M059J (cell line): ENCODE results near the genes EDN3, PHACTR3, FAM217B and CDH4.

GRCh38 chr20:58905207-58905630 is 14.0 kb downstream of the GNAS start:
- RAMPAGE, long total RNA = no peak

DNA sequence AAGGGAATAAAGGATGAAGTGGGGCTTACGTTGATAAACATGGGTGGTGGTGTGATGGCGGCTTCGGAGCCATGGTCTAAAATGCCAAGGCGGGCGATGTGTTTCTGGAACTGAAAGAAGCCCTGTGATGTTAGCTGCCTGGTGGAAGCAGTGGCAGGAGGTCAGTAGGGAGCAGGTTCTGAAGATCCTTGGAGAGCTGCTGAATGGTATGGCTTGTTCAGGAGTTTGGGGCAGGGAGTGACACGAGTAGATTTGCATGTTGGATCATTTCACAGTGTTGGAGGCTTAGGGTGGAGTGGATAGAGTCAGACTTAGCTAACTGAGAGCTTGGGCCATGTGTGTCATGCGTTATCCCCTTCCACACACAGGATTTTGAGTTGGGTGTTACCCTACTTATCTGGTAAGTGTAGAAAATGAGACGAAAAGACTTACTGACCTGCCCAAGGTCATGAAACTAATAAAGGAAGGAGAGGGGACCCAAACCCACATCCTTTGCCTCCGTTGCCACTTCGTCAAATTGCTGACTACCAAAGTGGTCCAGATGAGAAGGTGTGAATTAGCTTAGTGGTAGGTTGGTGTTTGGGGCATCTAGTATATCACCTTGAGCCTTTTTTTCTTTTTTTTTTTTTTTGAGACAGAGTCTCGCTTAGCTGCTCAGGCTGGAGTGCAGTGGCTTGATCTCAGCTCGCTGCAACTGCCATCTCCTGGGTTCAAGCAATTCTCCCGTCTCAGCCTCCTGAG is 1.6 kb downstream of the NELFCD start:
- RAMPAGE, long total RNA = no peak

DNA sequence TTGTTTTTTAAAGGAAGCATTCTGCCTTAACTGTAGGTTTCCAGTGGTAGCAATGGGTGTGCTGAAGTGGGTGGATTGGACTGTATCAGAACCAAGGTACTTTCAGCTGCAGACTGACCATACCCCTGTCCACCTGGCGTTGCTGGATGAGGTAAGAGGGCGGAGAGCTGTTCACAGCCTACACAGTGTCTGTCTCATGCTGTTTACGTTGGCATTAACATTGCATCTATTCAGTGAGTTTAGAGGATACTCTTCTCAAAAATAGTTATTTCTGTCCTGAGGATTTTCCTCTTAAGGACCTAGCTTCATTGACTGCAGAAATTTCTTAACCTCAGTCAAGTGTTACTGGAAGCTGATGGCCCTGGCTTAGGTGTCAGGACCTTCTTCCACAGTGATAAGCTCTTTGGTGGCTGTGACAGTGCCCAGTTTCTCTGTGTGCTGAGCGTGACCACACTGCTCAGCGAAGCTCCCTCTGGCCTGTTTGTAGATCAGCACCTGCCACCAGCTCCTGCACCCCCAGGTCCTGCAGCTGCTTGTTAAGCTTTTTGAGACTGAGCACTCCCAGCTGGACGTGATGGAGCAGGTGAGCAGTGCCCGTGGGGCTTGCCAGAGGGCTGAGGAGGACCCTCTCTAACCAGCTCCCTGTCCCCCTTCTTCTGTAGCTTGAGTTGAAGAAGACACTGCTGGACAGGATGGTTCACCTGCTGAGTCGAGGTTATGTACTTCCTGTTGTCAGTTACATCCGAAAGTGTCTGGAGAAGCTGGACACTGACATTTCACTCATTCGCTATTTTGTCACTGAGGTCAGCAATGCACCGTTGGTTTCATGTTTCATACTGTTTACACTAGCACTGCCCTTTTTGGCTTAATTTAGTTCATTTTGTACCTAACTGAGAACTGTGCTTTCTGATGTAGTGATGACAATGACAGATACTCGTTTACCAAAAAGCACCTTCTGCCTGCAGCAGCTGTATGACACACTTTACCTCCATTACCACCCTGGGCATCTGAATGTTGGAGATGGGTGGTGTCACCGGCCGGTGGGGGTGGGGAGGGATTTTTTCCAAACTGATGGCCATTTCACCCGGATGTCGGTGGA is 12.3 kb downstream of the NELFCD start:
- RAMPAGE, long total RNA = no peak

DNA sequence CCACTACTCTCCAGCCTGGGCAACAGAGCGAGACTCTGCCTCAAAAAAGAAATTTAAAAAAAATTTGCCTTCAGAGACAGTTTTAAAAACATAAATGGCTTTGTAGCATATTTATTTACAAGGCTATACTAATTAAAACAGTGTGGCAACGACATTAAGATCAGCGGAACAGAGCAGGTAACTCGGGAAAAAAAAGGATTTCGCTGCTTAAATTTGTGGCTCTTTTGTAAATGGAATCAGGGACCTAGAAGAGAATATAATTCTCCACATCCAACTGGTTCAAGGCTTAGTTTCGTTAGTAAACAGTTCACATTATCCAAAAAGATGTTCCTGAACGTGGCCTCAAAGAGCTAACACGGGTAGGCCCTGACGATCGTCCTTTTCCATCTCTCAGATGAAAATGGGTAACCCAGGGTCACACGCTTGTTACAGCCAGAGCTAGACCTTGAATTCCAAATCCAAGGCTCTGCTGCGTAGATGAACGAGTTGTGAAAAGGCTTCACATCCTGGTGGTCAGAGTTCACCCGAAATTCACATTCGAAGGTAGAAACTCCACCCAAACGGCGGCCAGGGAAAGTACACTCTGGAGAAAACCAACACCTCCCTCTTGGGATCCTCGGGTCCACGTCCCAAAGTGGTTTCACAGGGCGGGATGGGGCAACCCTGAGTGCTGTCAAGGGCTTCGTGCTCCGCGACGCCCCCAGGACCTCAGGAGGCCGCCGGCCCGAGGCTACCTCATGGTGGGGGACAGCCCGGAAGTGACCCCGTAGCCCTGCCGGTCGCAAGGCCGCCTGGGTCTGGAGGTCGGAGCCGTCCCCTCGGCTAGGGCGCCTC is 676 bp downstream of the PRELID3B start:
- RAMPAGE, long total RNA = no peak

DNA sequence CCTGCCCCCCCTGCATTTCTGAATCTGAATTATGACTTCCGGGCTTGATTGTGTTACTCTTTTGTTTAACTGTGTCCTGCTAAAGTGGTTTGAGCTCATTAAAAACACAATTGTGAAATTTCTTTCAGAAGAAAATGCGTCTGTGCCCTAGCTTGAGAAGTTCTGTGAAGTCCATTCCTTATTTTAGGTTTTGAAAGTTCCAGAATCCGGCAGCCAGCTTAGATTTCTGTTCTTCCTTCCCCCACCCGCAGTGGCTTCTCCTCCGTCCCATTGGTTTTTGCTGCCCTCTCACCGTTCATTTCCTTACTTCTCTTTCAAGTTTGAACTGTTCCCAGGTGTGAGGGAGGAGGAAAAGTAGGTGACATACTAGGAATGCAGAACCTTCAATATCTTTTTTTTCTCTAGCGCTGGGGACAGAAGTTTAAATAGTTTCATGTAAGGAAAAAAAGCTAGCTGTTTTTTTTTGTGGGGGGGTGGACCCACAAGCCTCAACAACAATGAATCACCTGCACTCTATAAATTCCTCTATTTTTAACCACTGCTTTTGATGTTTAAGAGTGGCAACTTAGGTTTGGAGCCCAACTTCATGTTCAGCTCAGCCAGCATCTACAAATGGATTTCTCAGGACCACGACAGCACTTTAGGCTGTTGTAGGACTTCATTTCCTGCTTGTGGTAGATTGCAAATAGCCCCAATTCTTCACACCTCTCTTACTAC is 7.2 kb upstream of the EDN3 start:
- RAMPAGE, long total RNA = no peak

DNA sequence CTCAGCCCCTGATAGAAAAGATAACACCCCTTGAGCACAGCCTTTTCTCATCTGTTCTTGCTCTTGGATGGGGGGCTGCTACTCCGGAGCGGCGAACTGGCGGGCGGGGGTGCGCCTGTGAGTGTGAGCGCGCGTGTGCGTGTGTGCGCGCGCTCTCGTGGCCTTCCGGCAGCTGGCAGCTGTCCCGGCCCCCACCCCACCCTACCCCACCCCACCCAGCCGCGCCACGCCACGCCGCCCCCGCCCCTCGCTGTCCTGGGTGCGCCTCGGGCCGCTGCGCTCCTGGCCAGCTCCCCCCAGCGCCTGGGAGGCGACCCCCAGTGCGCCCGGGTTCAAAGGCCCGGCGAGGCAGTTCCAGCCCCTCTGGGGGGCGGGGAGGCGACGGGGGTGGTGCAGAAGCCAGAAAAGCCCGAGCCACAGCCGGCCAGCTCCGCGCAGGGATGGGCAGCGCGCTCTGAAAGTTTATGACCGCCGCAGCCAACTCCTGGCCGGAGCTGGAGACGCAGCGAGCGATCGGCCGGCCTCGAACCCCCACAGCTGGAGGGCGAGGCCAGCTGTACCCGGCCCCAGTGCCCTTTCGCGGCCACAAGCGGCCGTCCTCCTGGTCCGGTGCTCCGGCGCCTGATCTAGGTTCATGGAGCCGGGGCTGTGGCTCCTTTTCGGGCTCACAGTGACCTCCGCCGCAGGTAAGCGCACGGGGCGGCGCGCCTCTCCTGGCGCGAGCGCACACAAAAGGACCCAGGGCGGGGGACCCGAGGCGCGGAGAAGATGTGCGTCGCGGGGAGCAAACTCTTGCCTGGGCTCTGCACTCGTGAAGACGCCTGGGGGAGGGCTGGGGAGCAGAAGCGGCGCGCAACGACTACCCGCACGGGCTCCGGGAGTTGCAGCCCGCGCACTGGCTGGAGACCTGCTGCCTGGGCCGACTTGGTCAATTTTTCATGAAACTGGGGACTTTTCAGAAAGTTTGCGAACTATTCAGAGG is at the start of gene EDN3:
EDN3 (plus strand) TSS at position 433 of the 982 bp plus-strand sequence.
- RAMPAGE, long total RNA = no peak

DNA sequence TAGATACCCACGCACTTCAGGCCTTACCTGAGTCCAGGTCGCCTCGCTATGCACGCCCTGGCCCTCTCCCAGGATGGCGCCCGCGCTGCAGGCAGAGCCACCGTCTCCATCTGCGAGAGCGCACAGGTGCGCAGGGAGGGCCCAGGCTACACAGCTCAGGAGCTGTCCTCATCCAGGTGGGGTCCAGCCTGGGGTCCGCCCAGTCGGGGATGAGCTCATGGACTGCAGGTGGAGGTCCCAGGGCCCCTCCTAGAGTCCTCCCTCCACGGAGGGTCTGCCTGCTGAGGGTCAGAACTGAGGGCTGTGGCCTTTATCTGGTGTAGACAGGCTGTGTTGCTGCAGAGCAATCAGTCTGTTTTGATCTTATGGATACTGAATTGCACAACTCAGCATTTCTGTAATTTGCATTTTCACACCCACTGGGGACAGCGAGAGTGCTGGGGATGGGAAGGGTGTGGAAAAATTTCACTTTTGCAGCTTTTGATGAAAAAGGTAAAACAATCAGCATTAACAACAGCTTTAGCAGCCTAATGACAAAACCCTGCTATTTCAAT is 78.0 kb upstream of the PHACTR3 start:
- RAMPAGE, long total RNA = no peak

- RAMPAGE, long total RNA = no peak
Measured at GRCh38 chr20:59603711-59604576, at the start of gene PHACTR3. Gene PHACTR3, plus strand, starts transcription at chr20:59604540.

- RAMPAGE, long total RNA = no peak
Measured at GRCh38 chr20:59675008-59675409, 70.7 kb downstream of the PHACTR3 start.

GRCh38 chr20:59752709-59753168 is 148.4 kb downstream of the PHACTR3 start:
- RAMPAGE, long total RNA = no peak

DNA sequence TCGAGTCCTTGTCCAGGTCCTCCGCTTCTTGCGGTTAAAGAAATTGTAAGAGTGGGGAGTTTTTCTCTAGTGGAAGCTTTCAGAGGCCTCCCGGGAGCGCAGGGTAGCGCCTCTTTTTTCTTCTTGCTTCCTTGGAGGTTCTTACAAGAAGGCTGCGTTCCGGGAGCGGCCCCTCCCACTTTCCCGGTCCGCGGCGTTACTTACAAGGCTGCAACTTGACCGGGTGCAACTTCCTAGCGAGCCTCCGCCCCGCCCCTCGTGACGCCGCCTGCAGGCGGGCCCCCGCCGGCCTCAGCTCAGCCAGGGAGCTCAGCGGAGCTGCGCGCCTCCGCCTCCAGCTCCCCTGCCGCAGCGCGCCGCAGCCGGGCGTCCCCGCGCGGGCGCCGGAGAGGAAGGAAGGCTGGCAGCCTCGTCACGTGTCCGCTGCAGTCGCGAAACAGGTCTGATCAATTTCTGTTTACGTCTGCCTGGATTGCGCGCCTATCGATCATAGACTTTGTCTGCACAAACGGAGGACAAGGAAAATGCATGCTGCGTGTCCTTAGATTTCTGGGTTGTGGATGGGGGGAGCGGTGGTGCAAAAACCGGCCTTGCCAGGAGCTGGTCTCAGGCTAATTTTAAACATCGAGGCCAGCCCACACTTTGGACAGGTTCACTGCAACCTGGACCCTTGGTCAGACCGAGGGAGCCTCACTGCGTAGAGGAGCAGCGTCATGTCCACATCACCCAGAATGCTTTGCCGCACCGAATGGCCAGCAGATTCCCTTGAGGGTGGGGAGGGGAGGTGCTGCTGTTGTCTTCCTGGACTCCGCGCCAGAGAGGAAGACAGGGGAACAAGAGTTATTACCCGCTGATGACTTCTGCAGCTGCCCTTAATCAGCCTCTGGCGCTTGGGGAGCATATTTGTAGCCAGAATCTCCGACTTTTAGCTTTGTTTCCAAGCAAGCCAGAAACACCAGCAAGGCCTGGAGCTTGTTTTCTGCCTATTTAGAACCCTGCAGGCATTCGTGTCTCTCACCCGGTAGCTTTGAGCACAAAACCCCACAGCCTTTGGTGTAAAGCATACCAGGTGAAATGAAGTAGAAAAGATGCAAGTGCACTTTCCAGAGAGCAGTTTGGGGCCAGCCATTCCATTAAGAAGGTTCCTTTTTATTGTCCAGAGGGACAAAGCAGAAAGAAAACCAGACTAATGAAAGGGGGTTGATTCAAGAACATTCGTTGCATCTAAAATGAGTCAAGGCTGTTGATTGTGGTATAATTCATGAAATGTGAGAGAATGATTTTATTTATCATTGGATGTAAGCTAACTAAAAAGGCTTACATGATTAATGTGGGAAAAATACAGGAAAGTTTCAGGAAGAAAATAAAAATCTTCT is at the start of gene FAM217B:
FAM217B (plus strand) TSS at position 294 of the 1,376 bp plus-strand sequence.
- RAMPAGE, long total RNA = no peak

DNA sequence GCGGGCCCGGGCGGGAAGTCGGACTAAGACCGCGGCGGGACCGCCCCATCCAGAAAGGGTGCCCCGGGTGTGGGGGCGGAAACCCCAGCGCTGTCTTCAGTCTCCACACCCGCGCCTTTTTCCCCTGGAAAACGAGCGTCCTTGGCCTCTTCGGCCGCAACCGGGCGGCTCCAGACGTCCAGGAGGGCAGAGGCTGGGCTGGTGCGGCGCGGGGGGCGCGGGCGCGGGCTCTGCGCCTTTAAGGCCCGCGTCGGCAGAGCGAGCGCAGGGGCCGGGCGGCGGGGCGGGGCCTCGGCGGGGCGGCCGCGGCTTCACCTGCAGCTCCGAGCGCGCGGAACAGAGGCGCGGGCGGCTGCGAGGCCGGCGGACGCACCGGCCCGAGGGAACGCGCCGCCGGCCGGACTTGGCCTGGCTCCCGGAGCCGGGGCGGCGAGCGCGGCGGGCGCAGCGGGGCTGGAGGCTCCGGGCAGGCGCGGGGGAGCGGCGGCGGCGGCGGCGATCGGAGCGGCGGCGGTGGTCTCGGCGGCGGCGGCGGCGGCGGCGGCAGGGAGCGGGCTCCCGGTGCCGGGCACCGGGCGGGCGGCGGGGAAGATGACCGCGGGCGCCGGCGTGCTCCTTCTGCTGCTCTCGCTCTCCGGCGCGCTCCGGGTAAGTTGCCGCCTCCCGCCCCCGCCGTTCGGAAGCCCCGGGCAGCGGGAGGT is at the start of gene CDH4:
CDH4 (plus strand) TSS at position 339 of the 701 bp plus-strand sequence.
- RAMPAGE, long total RNA = no peak

- RAMPAGE, long total RNA = no peak
Measured at GRCh38 chr20:61437003-61438172, 185.3 kb downstream of the CDH4 start.

GRCh38 chr20:61959373-61959572 is 106.4 kb downstream of the TAF4 start:
- RAMPAGE, long total RNA = no peak

DNA sequence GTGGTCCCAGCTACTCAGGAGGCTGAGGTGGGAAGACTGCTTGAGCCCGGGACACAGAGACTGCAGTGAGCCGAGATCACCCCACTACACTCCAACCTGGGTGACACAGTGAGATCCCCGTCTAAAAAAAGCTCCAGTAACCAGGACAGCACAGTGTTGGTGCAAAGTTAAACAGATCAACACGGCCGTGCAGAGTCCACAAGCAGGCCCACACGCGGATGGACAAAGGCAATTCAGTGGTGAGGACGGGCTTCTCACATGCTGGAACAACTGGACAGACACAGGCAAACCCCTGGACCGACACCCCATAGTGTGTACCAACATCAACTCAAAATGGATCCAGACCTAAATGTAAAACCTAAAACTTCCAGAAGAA is 41.7 kb downstream of the TAF4 start:
- RAMPAGE, long total RNA = no peak

DNA sequence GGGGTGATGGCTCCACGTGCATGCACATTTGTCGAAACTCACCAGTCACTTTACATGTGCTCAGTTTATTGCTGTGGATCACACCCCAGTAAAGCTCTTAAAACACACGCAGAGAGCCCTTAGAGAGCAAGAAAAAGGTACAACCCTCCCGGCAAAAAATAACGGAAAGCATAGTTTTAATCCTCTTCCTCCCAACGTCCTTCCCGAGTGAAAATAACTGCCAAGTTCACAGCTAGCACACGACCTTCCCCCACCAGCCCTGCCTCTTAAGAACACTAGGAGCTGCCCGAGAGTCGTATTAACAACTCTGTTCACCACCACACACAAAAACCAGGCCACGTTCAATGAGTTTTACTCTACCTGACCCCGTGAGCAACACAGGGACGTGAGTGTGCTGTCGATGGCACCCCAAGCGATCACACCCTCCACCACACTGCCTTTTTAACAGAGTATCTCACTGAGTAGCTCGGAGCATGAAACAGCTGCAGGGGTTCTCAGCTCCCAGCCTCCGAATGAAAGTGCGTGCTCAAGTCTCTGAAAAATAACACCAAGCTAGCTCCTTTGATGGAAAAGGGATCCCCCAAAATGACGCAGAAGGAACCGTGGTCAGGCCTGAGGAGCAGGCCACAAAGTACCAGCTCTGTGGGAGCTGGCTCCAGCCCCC is 39.6 kb downstream of the TAF4 start:
- RAMPAGE, long total RNA = no peak

- RAMPAGE, long total RNA = no peak
Measured at GRCh38 chr20:62030695-62031753, 34.7 kb downstream of the TAF4 start.

DNA sequence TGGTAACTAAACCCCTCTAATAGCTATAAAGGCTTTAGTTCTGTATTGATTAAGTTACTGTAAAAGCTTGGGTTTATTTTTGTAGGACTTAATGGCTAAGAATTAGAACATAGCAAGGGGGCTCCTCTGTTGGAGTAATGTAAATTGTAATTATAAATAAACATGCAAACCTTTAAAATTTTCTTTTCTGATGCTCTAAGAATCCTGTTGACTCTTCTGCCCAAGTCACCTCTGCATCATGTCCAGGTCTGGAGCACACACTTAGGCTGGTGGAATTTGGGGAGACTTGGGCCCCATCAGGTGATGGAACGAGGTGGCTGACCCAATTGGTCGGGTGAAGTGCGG is 8.0 kb downstream of the PSMA7 start:
- RAMPAGE, long total RNA = no peak

DNA sequence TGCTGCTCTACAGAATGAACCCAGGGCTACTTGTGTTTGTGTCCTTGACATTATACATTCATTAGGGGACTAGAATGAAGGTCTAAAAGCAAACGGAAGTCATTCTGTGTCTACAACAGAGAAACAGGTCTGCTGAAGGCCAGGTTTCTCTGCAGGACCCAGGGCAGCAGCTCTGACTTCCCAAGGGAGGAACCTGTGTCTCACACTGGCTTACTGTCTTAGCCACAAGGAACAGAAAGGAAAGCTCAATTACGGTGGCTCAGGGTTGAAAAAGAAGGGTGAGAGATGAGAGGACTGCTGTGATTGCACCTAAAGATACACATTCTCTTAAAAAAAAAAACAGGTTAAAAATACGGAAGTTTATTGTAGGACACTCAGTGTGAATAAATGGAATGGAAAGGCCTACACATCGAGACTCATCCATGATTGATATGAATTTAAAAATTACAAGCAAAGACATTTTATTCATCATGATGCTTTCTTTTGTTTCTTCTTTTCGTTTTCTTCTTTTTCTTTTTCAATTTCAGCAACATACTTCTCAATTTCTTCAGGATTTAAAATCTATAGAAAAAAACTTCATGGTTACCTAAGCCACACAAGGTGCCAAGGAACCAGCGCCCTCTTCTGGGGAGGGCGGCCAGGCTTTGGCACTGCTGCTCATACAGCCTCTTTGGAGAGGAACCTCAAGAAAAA is 6.7 kb downstream of the PSMA7 start:
- RAMPAGE, long total RNA = no peak

DNA sequence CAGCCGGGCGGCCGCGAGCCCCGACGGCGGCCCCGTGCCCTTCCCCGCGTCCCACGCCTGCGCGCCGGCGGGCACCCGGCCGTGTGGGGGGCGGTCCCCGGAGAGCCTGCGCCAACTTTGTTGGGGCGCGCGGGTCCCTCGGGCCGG is 302 bp downstream of the SS18L1 start:
- RAMPAGE, long total RNA = no peak